Metastatic Lung Carcinoma in the Adrenal Gland (tissue), 1 donor: ENCODE data around the gene KCNJ1.

DNA sequence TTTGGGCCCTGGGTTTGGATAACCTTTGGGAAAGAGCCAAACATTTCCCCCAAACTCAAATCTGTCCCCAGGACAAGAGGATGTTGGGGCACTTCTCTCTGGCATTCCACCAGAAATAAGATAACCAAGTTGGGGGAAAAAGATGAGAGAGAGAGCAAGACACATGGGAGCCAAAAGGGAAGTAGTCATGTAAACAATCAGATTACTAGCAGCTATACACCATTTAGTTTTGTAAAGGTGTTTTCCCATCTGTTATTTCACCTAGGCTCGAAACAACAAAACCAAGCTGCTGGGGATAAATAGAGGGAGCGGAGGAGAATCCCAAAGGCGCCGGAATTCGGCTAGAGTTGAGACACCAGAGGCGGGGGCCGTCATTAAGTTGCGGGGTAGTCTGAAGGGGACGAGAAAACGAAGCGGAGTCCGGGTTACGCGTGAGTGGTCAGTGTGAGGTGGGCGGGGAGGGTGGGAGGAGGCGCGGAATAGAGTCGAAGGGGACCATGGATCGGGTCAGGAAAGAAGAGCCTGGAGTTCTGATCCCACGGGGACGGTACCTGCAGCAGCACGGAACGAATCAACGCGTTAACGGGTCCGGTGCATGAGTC lies 457 bp downstream of the SRPRA start:
- PRO-cap, result no peak

- PRO-cap, result bidirectional peak, plus-strand start at chr11:126282559, minus-strand start at chr11:126282555
Observed at GRCh38 chr11:126282084-126282697, 702 bp upstream of the TIRAP start.

DNA sequence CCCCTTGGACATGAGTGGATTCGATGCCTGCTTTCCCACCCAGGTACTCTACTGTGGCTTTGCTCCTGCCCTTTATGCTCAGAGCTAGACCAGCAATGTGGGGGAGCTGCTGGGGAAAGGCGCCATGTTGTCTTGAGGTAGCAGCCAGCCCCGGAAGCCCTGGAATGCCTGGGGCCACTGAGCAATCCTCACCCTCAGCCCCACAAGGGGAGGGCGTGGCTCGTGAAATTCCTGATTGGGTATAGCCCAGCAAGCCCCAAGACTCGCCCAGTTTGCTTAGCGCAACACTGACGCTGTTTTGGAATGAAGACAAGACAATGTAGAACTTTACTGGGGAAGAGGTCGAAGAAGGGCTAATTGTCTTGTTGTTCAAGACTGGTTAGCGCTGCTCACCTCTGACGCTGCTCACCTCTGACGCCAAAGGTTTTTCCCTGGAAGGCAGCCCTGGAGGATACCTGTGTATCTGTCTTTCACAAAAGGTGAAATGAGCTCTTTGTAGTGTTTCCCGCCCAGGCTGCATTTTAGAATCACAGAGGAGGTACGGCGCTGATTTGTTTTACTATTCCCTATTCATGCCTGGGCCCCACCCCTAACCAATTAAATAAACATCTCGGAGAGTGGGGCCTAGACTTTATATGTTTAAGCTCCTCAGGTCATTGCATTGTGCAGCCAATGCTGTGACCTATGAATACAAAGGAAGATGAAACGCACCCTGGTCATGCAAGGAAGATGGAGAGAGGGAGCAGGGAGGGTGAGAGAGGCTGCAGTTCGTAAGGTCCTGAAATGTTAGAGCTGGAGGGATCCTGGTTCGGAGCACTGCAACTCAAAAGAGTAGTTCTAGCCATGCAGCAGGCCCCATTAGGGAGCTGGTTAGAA lies 47.7 kb downstream of the ST3GAL4 start:
- PRO-cap, result bidirectional peak, plus-strand start at position 365 of the sequence, minus-strand start at position 166 of the sequence

GRCh38 chr11:126465445-126466169 lies 110.1 kb downstream of the ST3GAL4 start:
- PRO-cap, result no peak

GRCh38 chr11:126478062-126478336 lies 122.5 kb downstream of the ST3GAL4 start:
- PRO-cap, result no peak

DNA sequence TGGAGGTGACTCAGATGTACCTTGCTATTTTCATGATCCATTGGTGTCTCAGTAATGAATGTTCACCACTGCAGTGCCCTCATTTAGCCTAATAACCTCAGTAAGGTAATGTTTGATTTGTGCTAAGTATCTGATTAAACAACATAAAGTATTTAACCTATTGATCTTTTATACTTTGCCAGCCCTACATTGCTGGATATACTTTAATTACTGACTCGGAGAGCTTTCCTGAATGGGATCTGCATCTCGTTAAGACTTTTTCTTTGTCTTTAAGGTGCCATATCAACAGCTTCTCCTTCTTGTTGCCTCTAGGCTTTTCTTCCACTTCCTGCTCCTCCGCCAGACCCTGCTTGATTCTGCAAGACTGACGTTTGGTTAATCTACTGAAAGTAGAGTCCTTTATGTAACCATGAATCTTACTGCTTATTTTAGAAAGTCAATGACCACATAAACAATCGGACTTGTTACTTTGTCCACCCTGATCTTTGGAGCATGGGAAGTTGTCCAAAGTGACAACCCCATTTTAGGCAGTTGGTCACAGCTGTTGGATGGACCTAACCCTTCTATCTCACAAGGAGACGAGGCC lies 303.0 kb downstream of the ST3GAL4 start:
- PRO-cap, result no peak

- PRO-cap, result no peak
Observed at GRCh38 chr11:126685668-126686158, 314.9 kb downstream of the KIRREL3 start.

DNA sequence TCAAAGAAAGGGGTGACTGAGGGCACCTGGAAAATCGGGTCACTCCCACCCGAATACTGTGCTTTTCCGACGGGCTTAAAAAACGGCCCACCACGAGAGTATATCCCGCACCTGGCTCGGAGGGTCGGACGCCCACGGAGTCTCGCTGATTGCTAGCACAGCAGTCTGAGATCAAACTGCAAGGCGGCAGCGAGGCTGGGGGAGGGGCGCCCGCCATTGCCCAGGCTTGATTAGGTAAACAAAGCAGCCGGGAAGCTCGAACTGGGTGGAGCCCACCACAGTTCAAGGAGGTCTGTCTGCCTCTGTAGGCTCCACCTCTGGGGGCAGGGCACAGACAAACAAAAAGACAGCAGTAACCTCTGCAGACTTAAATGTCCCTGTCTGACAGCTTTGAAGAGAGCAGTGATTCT lies 362.8 kb upstream of the KIRREL3 start:
- PRO-cap, result no peak

- PRO-cap, result no peak
Observed at GRCh38 chr11:128021324-128021852, 566.0 kb downstream of the ETS1 start.

DNA sequence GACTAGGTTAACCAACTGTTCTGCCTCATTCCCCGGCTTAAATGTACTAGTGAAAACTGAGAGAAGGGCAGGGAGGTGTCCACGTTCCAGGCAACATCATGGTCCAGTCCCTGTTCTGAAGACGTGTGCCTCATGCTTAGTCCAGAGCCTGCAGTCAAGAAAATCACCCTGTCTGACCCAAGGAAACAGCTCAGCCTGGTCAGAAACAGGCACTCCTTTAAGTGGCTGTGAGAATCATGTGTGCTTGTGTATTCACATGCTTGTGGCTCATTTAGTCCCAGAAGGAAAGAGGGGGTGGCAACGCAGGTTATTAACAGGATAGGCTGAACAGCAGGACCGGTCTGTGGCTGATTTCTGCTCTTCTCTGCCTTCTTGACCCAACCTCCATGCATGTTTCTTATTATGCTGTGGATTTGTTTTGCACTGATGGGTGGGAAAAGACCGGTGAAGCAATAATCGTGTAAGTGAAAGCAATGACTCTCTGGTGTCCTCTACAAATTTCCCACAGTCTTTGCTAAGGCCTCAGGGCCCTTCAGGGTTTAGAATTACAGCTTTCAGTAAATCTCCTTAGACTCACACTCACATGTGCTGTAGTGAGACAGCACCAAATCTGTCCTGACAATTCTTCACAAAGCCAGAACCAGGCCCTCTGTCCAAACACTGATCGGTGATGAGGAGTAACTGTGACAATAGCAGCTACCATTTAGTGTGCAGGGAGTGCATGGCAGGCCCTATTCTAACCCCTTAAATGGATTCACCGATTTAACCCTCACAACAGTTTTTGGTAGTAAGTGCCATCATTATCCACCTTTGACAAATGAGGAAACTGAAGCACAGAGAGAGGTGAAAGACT lies 288.1 kb downstream of the ETS1 start:
- PRO-cap, result no peak

GRCh38 chr11:128335925-128336715 lies 251.2 kb downstream of the ETS1 start:
- PRO-cap, result no peak

DNA sequence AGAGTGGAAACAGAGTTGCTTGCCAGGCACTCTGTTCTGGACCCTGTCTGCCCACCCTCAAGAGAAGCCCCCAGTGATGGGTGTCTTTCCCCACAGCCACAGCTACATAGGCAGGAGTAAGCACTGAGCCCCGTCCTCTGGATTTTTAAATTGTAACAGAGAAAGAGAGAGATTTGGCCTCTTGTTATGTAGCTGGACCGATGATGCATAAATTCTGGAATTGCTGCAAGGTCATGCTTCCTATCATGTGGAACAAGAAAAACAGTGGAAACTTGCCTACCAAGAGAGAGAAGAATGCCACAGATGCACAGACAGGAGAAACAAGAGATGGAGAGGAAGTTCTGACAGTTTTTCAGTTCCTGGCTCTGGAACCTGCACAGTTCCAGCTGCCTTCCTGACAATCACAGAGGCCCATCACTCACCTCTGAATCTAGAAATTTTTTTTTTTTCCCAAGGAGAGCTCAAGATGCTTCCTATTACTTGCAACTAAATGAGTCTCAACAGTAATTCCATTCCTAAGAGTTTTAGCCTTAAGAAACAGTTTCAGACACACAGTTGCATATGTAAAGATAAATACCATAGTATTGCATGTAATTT lies 150.1 kb downstream of the ETS1 start:
- PRO-cap, result no peak

DNA sequence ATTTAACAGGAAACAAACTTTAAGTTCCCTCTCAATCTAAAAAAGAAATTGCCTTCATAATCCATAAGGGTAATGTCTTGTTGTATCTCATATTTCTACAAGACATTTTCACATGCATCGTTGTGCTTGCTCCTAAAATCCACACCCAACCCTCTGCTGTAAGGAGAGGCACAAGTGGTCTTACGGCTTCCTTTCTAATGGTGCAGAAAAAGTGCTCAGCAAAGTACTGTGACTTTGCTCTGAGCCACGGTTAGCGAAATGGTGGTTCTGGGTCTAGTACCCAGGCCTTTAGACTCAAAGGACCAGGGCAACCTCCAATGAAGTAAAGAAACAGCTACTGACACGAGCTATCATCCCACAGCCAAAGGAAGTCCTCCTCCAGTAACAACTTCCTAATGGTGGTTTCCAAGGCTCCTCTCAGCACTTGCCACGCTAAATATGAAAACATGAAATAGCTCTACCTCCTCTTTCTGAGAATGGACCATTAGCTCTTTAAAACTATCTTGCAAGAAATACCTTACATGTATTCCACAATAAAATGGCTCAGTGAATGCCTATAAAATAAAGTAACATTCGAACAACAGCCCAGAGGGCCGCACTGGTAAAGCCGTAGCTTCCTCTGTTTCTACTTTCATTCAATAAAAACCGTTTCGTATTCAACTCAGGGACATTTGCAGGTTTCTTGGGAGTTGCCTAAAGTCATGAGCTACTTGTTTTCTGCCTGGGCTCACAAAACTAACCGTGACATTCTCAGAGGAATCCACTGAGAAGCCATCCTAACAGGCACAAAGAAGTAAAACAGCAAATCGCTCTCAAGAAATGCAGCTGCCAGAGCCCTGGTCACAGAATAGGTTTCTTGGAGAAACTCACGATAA lies 122.4 kb downstream of the ETS1 start:
- PRO-cap, result no peak

GRCh38 chr11:128466971-128468118 lies 120.0 kb downstream of the ETS1 start:
- PRO-cap, result no peak

DNA sequence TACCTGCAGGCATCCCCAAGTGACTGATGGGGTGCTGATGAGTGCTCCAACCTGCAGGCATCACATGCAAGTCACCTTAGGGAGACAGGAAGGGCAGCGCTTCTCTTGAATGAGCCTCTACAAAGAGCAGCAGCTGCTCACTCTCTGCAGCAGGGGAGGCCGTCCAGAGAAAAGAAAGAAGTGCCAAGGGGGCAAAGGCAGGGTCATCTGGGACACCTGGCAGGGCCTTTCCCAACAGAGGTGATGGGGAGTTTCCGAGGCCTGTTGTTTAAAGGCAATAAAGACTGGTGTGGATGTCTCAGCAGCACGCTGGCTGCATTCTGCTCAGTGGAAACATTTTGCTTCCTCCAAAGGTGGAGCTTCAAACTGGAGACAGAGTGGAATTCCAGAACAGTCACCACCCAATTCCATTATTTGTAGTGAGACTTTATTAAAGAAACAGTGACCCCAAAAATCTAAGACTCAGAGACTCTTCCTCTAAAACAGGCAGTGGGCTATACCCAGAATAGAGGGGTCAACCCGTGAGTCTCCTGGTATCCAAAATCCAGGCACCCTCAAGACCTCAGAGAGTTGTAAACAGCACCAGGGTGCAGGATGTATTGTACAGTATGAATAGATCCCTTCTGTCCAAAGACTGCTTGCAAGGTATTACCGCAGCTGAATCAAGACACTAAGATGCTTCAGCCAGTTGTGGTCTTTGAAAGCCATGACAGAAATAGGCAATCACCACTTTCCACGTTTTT lies 113.6 kb downstream of the ETS1 start:
- PRO-cap, result no peak

- PRO-cap, result no peak
Observed at GRCh38 chr11:128586549-128587111, 728 bp downstream of the ETS1 start.

DNA sequence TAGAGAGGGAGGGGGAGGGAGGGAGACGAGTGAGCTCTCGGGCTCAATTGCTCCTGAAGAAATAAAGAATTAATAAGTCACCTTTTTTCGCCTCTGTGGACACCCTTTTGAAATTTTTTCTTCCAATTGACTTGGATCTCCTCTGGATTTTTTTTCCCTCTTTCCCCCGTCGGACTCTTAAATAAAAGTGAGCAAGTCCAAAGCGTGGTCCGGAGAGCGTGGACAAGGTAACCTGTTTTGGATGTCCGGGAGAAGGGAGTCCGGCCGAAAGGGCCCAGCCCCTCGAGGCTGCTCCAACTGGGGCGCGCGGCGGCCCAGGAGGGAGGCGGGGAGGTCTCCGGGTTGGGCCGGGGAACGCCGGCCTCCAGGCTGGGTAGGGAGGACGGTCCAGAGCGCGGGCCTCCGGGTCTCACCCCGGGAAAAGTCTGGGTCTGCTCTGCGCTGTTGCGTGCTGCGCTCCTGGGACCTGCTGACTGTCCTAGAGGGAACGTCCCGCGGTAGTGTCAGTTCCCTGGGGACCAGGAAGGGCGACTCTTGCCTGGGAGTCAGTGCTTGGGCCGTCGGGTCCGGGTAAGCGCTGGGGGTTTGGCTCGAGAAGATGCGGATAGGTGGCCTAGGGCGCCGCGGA lies 1.2 kb upstream of the FLI1 start:
- PRO-cap, result no peak

- PRO-cap, result no peak
Observed at GRCh38 chr11:128726728-128727285, 32.9 kb downstream of the FLI1 start.

DNA sequence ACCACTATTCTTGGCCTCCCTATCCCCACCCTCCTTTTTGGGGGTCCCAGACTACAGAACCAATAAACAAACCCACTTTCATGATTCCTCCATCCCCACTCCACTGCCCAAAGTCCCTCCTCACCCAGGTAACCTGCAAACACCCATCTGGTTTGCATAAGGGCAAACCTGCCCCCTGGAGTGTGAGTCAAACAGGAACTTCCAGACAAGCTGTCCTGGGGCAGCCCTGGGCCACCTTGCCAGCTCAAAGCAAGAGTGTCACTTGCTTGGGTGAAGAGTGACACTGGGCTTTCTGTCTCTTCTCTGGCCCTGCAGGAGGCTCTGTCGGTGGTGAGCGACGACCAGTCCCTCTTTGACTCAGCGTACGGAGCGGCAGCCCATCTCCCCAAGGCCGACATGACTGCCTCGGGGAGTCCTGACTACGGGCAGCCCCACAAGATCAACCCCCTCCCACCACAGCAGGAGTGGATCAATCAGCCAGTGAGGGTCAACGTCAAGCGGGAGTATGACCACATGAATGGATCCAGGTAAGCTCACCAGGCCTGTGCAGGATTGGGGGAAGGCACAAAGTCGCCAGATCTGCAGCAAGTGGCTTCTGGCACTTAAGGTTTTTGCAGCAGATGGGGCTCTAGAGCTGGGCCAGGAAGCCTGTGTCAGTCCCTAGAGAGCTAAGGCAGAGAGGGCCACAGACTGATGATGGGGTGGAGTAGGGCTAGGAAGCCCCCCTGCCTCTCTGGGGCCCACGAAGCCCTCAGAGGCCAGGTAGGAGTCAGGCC lies 64.1 kb downstream of the FLI1 start:
- PRO-cap, result no peak

DNA sequence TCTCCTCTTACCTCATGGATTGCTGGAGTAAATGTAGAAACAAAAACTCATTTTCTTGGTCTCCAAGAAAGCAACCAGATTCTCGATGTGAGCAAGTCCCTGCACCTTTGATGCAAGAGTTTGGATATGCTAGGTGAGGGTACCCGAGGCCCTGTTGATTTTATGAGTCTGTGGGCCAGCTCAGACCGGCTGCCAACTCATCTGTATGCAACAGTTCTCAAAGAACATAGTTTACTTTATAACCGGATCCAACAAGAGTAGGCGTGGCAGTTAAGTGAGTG lies at the start of gene KCNJ1:
TSS of gene KCNJ1 (minus strand) at position 135 of the 281 bp plus-strand sequence.
- PRO-cap, result no peak